AG04449 (cell line): Measurements from ENCODE around the gene CCDC185.

GRCh38 chr1:222738639-222739216 is 1.7 kb downstream of the FAM177B start:
- RRBS = no CpG with 5 or more reads among the region's 6 CpGs

GRCh38 chr1:223000560-223001158 is 142.4 kb downstream of the TLR5 start:
- RRBS = no CpG with 5 or more reads among the region's 1 CpG

DNA sequence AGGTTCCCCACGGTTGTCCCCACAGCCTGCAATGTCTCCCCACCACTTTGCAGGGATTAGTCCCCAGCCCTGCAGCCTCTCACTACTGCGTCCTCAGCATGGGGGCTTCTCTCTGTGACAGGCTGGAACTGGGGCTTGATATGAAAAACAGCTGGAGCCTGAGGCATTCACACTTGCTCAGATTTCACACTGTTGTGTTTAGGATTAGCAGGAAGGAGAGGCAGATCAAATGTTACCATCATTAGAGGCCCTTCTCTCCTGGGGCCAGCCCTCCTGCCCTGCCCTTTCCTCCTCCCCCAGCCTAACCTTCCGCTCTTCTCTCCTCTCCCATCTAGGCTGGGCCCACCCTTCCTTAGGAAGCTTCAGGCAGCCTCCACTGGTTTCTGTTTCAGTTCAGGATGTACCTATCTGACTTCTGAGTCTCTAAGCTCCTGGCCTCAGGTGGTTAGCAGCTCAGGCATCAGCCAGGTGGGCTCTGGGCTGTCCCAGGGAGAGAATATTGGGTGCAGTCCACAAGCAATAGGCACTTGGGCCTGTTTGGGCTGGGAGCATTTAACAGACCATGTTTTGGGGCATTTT is 119.9 kb downstream of the TLR5 start:
- RRBS = no CpG with 5 or more reads among the region's 3 CpGs

DNA sequence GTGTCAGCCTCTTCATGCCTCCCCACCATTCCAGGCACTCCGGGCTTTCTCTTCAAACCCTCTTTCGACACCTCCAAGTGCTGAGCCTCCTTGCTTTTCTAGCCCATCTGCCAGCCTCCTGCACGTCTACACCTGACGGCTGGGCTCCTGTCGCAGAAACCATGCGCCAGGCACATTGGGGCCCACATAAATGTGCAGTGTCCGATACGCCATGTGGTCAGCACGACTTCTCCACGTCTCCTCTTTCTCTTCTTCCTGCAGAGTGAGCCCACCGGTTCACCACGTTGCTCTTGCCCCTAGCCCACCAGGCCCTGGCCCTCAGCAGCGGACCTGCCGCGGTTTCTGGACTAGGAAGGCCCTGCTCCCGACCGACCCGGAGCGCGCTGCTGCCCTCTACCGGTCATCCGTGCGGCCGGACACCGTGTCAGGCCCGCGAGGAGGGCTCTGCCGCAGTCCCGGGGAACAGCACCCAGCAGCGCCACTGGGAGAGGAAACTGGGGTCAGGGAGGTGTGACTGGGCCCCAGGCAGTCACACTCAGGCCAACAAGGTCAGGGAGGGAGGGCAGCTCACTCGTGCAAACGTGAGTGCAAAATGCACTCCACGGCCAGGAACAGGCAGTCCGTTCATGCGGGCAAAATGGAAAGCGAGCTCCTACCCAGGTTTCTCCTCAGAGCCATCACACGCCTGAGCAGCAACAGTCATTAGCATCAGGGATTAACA is 13.8 kb downstream of the TLR5 start:
- RRBS = 4% methylated on average over 11 of the region's 37 CpGs

DNA sequence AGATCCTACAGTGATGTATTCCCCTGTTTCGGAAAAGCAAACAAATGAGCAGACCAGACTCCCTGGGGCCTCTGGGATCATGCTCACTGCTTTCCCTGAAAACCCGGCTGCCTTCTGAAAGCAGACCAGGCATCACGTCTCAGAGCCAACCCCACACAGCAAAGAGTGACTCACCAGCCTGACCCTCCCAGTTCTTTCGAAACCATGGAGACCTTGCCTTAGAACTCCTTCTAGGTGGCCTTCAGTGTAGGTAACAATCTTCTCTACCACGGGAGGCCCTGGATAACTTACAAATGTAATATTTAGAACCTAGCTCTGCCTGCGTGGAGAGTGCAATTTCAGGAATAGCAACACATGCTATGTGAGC is 105.3 kb downstream of the SUSD4 start:
- RRBS = no CpG with 5 or more reads among the region's 6 CpGs

DNA sequence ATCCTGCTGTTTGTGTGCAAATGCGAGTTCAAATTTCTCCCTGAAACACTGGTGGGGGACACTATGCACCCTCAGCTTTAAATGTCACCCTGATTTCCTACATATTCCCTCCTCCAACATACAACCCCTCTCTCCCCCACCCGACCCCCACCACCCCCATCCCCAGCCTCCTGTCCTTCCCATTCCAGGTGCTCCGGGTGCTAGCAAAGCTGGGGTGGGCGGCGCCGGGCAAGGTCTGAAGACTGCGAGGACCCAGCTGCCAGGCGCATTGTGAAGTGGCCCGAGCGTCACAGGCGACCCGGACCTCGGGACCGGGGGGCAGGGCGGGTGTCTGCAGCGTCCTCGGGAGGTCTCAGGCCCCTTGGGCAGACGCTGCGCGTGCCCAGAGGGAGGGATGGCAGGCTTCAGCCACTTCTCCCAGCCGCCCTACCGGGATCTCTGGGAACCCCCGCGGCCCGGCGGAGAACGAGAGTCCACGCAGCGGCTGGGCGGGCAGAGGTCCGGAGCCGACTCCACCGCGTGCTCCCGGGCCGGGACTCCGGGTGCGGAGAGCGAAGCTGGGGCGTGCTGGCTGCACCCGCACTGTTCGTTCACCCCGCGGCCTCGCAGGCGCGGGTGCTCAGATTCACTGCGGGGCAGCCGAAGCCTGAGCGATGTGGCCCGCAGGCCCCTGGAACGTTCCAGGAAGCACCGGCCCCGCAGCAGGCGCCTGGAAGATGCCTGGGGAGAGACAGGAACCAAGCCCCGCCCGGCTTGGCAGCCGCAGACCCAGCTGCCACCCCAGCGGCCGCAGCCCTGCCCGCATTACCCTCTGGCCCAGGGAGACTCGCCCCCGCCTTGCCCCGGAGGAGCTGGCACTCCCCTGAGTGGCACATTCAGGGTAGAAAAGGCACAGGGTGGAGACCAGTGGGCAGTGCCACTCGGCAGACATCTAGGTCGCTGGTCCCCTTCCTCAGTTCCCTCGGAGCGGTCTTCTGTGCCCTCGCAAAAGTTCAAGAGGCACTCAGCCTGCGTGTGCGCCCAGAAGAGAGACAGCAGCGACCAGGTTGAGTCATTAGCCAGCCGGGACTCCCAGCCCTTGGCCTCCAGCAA is at the start of gene CCDC185:
Gene CCDC185, plus strand, starts transcription at position 334 of the 1,092 bp plus-strand sequence.
- RRBS = 13% methylated on average over 22 of the region's 73 CpGs

GRCh38 chr1:223639360-223639565 is 26.2 kb downstream of the CAPN8 start:
- RRBS = no CpG with 5 or more reads among the region's 1 CpG

GRCh38 chr1:223652277-223653154 is 13.0 kb downstream of the CAPN8 start:
- RRBS = no CpG with 5 or more reads among the region's 17 CpGs

- RRBS = 3% methylated on average over 3 of the region's 9 CpGs
Measured at GRCh38 chr1:223713459-223713908, 1.1 kb downstream of the CAPN2 start.

DNA sequence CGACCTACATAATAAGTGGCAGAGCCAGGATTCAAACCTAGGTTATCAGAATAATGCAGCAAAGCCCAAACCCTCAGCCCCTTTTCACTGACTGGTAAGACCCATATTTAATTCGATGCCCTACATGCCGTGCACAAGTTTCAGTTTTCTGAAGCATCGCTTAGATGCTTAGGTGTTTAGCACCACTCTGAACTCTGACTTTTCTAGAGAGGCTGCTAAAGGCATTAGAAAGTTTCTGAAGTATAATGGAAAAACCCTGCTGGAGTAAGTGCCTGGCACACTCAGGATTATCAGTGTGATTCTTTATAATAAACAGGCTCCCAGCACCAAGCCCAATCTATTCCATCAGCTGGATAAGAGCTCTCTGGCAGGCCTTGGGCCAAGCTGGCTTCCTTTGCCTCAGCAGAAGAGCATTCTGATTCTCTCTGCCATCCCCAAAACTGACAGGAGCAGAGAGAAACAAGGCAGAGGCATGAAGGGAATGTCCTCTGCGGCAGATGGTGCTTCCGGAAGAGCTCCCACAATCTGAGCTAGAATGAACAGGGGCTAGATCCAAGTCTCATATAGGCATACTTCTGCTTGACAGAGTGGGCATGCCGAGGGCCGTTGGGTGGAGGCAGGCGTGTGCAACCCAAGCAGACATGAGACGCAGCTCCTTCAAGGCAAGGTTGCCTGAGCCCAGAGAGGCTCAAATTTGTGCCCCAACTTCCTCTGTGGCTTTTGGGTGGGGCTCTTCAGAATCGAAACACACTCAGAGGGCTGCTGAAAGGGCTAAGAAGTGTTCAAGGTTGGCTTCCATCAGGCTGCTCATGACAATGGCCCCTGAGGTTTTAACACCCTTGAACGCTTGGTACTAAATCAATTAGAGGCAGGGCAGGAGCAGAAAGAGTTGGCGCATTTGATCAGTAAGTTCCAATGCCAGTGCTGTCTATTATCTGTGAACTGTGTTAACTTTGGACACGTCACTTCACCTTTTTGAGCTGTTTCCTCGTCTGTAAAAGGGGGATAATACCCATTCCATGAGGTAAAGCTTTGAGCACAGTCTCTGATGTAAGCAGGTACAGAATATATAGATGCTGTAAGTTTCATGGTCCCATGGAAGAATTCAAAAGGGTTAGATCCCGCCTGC is 4.1 kb downstream of the CAPN2 start:
- RRBS = no CpG with 5 or more reads among the region's 16 CpGs

DNA sequence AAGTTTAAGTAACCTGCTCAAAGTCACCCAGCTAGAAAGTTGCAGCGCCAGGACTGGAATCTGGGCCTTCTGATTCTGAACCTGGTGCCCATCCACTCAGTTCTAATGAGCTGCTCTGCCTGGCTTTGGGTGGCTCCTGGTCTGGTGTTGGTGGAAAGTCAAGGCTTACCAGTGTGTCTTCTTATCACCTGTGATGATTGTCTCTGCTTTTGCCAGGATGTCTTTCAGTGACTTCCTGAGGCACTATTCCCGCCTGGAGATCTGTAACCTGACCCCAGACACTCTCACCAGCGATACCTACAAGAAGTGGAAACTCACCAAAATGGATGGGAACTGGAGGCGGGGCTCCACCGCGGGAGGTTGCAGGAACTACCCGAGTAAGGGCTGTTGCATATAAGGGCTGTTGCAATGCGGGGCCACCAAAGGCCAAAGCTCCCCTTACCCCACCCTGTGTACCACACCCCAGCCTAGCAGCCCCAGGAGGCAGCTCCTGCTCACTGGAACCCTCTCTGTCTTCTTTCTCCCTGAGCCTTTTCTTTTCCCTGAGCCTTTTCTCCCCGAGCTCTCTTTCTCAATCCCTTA is 40.3 kb downstream of the CAPN2 start:
- RRBS = no CpG with 5 or more reads among the region's 9 CpGs

DNA sequence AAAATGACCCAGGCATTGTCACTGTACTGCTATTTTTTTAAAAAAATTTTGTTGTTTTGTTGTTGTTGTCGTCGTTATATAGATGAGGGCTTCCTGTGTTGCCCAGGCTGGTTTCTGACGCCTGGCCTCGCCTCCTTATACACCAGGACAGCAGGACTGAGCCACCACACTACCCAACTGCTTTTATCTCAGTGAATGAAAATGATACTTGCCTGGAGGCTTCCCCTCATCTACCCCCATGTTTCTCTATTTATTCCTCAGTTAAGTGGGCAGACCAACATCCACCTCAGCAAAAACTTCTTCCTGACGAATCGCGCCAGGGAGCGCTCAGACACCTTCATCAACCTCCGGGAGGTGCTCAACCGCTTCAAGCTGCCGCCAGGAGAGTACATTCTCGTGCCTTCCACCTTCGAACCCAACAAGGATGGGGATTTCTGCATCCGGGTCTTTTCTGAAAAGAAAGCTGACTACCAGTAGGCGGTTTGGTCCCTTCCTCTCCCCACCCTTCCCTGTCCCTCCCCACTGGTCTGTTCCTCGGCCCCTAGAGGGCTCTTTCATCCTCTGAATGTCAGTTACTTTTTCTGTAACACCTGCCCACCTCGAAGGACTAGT is 46.8 kb downstream of the CAPN2 start:
- RRBS = 76% methylated on average over 5 of the region's 17 CpGs

DNA sequence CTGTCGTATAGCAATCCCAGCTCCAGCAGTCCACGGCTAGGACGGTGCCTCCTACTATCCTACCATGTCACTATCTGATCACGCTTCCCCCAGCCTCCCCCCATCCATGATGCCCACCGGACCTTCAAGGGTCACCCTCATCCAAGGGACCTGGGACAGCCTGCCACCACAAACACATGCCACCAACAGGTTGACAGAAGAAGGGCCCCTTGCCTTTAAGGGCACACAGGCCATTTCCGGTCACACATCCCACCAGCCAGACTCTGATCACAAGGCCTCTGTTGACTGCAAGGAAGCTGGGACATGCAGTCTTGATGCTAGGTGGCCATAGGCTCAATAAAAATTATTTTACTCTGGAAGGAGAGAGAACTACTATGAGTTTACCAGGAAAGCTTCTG is 58.7 kb downstream of the CAPN2 start:
- RRBS = no CpG with 5 or more reads among the region's 6 CpGs

GRCh38 chr1:223795465-223796692 is 49.9 kb downstream of the TP53BP2 start:
- RRBS = 94% methylated on average over 5 of the region's 17 CpGs

DNA sequence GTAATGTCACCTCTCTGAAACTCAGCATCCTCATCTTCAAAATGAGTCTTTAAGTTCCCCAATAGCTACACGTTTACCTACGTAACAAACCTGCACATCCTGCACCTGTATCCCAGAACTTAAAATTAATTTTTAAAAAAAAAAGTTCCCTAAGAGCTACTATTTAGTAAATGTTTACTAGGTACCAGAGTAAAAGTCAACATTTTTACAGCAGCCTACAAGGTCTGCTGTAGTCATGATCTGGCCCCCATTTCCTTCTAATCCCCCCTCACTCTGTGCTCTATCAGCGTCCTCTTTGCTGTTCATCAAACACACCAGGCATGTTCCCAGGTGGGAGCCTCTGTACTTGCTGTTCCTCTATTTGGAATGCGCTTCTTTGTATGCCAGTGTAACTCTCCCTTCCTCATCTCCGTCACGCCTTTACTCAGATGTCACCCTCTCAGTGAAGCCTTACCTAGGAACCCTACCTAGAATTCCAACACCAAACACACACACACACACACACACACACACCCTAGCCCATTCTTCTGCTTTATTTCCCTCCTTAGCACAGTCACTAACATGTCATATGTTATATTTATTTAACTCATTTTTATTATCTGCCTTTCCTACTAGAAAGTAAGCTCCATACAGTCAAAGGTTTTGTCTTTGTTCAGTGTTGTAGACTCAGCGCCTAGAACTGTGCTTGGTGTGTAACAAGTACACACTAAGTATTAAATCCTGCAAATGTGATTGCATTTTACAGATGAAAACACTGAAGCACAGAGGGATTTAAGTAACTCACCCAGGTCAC is 21.0 kb downstream of the TP53BP2 start:
- RRBS = no CpG with 5 or more reads among the region's 7 CpGs

DNA sequence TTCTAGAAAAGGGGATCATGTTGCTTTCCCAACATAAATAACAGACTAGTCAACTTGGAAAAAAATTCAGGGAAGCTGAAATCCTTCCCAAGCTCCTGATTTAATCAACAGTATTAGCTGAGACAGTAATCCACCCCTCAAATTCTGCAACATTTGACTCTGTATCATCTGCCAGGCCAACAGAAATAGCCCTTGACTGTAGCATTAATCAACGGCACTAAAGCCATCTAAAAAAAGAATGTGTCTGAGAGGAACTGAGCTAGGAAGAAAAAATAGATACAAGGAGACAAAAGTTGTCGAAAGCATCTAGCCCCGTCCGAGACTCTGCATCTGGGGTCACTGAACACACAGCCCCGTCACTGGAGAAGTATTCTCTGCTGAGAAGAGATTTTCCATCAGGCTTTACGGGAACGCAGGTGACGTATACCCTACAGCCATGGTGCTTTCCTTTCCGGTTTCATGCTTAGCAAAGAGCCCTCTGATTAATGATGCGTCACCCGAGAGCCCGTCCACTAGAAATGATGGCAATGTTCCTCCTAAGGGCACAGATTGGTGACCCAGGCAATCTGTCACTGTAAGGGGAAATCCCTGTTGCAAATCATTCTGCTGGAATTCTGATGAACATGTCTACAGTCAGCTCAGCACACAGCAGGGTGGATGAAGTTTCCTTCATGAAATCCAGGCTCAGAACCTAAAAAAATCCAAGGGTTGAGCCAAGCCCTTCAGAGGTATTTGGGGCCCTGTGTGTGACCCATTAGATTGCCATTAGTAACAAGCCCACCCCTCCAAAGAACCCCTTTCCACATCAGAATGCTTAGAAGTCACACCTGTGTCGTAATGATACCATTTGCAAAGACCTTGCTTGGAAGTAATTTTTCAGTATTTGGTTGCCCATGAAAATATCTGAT is 42.3 kb upstream of the TP53BP2 start:
- RRBS = no CpG with 5 or more reads among the region's 13 CpGs

GRCh38 chr1:223991625-223992351 is 122.1 kb upstream of the FBXO28 start:
- RRBS = no CpG with 5 or more reads among the region's 21 CpGs

DNA sequence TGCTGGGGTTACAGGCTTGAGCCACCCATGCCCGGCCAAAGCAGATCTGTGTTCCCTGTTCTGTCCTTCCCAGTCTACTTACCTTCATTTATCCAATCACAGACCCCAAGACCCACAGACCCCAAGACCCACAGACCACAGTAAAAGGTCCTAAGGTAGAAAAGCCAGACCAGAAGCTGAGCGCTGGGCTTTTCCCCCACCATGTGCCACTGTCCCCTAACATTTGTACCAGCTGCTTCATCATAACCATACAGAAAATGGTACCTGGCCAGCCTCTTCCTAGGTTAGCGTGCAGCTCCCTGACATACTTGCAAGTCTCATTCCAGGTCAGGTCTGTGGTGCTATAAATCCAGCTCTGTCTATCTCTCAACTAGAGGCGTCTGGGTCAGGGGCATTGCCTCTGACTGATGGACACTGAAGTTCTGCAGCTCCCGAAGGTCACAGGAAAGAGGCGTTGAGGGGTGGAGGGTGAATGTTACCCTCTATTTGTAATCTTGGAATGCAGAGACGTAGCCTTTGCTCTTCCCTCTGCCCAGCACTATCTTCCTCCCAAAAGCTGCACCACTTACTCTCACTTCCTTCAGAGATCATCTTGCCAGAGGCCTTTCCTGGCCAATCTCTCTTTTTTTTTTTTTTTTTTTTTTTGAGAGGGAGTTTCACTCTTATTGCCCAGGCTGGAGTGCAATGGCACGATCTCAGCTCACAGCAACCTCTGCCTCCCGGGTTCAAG is 27.1 kb downstream of the DEGS1 start:
- RRBS = no CpG with 5 or more reads among the region's 9 CpGs

GRCh38 chr1:224275224-224275691 is 54.7 kb downstream of the NVL start:
- RRBS = no CpG with 5 or more reads among the region's 5 CpGs

- RRBS = no CpG with 5 or more reads among the region's 9 CpGs
Measured at GRCh38 chr1:224339714-224340357, 9.9 kb upstream of the NVL start.